Subcutaneous preadipocyte (primary cell): Measurements from ENCODE around the genes CD2BP2, TBC1D10B, ZNF764 and PRR14.

GRCh38 chr16:29821749-29822159, 1.5 kb downstream of the MVP start:
- CAGE, long polyA plus RNA = no peak

DNA sequence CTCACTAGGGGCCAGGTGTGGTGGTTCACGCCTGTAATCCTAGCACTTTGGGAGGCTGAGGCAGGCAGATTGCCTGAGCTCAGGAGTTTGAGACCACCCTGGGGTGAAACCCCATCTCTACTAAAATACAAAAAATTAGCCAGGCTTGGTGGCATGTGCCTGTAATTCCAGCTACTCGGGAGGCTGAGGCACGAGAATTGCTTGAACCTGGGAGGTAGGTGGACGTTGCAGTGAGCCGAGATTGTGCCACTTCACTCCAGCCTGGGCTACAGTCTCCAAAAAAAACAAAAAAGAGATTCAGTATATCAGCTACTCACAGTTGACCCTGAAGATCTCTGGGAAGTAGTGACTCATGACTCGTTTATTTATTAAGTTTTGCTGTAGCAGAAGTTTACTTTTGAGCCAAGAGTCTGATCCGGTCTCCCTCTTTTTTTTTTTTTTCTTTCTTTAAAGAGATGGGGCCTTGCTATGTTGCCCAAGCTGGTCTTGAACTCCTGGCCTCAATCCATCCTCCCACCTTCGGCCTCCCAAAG, 4.3 kb downstream of the MVP start:
- CAGE, long polyA plus RNA = no peak

DNA sequence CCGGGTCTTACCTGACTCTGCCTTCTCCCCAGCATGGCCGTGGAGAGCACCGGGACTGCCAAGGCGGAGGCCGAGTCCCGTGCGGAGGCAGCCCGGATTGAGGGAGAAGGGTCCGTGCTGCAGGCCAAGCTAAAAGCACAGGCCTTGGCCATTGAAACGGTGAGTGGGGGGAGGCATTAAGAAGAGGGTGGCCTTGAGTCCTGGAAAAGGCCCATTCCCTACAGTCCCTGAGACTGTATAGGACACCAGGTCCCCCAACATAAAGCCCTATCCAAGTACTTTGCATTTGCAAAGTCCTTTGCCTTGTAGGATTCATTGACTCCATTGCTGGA, 16.9 kb downstream of the CDIPT start:
- CAGE, long polyA plus RNA = no peak

- CAGE, long polyA plus RNA = no peak
Observed at GRCh38 chr16:29994741-29995536, 478 bp downstream of the HIRIP3 start.

GRCh38 chr16:30004657-30005080, 6.2 kb downstream of the DOC2A start:
- CAGE, long polyA plus RNA = no peak

DNA sequence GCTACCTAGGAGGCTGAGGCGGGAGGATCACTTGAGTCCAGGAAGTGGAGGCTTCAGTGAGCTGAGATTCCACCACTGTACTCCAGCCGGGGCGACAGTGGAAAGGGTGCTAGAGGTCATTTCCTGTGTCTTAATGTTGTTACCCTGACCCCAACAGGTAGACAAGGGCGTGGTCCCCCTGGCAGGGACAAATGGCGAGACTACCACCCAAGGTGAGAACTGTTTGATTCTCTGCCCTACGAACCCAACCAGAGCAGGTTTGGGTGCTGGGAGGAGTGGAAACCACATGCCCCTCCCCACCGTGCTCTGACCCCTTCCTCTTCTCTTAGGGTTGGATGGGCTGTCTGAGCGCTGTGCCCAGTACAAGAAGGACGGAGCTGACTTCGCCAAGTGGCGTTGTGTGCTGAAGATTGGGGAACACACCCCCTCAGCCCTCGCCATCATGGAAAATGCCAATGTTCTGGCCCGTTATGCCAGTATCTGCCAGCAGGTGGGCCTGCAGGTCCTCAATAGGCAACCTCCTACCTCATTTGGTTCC, 3.0 kb downstream of the ALDOA start:
- CAGE, long polyA plus RNA = no peak

DNA sequence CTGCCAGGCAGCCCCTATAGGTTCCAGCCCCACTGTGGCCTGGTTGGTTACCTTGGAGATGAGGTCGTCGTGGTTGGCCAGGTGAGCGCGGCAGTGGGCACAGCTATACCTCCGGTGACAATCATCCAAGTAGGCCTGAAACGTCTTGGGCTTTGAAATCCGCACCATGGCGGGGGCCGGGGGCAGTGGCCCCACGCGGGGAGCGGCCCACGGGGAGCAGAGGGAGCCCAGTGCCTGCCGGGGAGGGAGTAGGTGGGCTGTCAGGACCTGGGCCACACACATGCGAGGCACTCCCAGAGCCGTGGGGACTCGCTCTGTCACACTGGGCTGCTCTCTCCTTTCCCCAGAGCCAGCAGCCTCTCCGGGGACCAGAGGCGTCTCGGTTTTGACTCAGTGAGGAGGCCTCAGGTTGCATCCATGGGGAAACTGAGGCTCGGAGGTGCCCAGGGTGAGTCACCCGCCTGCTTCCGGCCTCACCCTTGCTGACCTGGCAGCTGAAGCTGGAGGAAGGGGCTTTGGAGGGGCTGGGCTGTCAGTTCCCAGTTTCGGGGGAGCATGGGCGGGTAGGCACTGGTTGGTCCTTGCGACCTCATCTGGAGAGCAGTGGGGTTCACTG, 704 bp downstream of the YPEL3 start:
- CAGE, long polyA plus RNA = no peak

DNA sequence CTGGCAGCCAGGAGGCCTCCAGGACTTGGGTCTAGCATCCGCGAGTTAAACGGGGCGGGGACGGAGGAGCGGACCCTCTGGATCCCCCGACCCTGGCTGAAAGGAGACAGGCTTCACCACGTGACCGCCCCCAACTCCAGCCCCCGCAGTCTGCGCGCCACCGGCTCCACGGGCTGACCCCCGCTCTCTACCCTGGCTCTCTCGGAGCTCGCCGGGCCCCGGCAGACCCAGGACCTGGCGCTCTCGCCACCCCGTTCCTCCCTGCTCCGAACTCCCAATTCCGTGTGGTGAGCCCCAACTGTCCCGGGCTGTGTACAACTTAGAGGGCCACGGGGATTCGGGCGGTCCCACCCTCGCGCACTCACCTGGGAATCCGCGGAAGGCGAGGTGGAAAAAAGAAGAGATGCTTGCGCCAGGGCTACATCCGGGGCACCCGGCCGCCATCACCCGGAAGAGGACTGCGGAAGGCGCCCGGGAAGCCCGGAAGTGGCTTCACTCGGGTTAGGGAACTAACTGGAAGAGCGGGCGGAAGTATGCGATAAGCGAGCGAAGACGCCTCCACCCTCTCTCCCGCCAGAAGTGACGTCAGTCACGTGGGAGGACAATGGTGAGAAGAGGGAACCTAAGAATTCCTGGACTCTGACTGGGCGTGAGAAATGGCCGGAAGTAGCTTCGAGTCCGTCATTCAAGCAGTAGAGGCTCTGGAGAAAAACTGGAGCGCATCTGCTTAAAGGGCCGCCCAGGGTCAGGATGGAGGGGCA, at the start of gene CD2BP2:
Gene CD2BP2 (minus strand): TSS at position 462 of the 761 bp plus-strand sequence.
- CAGE, long polyA plus RNA = no peak

DNA sequence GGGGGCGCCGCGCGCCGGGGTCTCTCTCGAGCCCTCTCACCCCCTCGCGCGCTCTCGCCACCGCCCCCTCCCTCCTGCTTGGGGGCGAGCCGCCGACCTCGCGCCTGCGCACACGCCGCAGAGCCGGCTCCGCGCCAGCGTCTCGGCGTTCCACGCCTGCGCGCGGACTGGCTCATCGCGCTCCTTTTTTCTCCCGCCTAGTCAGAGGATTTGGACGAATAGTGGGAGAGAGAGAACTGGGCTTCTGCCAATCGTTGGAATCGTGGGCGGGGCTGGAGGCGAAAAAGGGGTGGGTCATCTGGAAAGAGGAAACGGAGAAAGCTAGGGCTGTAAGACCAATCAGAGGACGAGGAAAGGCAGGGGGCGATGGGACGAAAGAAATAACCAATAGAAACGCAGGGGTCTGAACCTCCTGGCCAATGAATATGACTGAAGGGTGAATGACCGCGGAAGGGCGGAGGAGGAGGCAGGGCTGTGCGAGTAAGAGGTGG, at the start of gene TBC1D10B:
Gene TBC1D10B (minus strand): TSS at position 144 of the 491 bp plus-strand sequence.
- CAGE, long polyA plus RNA = no peak

DNA sequence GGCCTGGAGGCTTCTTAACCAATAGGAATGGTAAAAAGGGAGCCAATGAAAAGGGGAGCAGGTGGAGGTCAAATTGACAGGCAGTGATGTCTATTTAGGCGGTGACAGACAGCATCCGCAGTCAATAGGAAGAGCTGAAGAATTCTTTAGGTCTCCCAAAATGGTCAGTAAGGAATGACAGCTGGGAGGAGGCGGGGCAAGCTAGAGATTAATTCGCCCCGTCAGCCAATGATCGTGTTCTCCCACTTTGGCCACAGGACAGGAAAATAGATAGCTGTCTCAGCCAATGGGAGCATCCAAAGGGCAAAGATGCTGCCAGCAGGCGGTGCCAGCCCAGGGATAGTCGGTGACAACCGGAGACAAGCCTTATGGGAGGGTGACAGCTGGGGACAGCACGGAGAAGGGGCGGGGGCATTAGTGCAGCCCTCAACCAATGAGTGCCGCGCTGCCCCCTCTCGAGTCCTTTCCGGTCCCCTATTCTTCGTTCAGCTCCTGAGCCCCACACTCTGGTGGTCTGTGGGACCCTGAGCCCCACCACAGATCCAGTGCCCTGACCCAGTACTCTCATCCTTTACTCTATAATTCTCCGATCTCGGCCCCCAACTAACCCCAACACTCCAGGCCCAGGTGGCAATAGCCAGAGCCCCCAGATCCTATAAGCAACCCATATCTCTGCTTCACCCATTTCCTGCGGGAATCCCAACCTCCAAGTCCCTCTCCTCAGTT, 711 bp upstream of the TBC1D10B start:
- CAGE, long polyA plus RNA = no peak

GRCh38 chr16:30429523-30429885, 326 bp downstream of the DCTPP1 start:
- CAGE, long polyA plus RNA = no peak

DNA sequence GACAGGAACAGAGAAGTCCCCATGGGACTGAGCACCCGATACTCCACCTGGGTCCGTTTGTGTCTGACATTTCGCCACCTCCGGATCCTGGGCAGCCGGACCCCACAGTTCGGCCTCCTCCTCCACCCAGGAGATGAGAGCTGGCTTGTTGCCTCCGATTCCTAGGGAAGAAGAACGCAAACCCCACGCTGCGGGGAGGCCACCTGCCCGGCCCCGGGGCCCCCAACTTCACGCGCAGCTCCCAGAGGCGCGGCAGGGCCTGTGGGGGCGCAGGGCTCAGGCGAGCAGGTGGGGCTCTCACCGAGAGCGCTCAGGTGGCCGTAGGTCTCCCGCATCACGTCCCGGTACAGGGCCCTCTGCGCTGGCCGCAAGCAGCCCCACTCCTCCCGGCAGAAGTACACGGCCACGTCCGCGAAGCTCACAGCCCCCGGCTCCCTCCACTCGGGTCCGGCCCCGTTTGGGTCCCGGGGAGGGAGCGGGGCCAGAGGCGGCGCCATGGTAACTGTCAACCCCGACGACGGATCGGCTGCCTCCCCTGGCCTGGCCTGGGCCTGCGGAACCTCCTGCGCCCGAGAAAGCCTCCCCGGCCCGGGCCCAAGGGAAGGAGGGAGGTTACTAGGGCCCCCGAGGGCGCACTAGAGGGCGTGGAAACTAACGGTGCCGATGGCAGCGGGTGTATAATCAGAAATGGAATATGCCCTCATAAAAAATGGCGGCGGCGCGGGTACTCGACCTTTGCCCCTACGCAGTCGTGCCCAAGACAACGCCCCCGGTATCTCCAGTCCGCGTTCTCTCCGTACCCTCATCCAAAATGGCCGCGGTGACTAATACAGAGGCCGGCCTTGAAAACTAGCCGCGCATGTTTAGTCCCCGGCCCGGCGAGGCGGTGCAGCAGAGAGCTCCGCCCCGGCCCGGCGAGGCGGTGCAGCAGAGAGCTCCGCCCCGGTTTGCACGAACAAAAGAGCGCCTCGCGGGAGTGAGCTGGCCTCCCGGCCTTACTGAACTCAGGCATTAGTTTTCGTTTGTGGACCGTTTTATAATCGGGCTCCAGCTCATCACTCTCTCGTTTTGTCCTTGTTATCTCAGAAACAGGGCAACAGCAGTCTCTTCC, at the start of gene ZNF764:
Gene ZNF764 (minus strand): TSS at position 689 of the 1,111 bp plus-strand sequence.
- CAGE, long polyA plus RNA = no peak

- CAGE, long polyA plus RNA = no peak
Observed at GRCh38 chr16:30628628-30629178, 18.5 kb upstream of the ZNF689 start.

- CAGE, long polyA plus RNA = no peak
Observed at GRCh38 chr16:30650634-30651215, at the start of gene PRR14. Gene PRR14, plus strand, starts transcription at chr16:30650960.

- CAGE, long polyA plus RNA = no peak
Observed at GRCh38 chr16:30659595-30660533, 1.6 kb downstream of the FBRS start.

DNA sequence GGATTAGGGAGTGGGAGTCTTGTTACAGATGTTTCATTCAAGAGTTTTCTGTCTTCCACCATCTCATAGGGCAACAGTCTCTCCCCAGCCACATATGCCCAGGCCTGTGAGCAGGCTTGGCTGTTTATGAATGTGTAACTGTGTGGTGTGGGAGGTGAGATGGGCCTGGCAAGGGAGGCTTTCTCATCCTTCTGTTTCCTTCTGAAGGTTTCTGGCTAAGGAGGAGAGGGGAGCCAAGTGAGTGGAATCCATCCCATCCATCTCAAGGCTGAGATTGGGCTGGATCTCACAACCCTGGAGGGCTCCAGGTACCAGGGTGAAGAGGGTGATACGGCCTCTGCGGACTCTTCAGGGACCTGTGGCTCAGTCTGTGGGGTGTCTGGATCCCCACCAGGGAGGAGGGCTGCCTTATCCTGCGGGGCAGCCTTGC, 7.1 kb downstream of the ZNF629 start:
- CAGE, long polyA plus RNA = no peak

GRCh38 chr16:30782510-30783000, 4.5 kb downstream of the ZNF629 start:
- CAGE, long polyA plus RNA = no peak

GRCh38 chr16:30805997-30806537, 19.1 kb upstream of the ZNF629 start:
- CAGE, long polyA plus RNA = no peak

DNA sequence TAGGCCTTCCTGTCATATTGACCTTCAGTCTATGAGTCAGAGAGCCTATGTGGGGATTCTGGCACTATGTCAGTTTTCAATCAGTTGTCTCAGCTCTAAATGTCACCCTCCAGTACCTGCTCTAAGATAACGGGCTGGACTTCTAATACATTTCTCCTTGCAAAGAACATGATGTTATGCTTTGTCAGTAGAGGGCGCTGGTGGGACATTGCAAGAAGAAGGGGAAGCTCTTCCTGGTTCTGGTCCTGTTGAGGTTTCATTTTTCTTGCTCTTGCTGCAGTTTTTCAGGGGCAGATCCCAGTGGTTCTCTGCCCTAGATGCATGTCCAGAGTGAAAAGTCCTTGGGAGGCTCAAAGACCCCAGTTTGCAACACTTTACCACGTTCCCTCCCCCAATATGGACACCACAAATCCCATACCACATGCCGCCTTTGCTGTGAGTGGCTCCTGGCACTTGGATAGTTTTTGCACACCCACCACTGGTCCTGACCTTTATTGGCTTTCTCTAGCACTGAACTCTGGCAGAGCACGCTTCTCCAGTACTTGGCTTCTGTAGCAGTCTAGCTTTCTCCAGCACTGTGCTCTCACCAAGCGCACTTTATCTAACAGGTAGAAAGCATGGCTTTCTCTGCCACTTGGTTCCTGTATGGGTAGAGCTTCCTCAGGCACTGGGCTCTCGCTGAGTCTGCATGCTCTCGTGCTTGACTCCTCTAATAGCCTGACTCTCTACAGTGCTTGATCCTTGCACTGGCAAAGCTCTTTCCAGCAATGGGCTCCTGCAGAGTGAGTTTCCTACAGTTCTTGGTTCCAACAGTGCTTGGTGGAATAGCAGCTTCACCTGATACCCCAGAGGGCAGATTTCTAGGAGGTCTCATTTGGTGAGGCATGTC, 48.9 kb downstream of the BCL7C start:
- CAGE, long polyA plus RNA = no peak

DNA sequence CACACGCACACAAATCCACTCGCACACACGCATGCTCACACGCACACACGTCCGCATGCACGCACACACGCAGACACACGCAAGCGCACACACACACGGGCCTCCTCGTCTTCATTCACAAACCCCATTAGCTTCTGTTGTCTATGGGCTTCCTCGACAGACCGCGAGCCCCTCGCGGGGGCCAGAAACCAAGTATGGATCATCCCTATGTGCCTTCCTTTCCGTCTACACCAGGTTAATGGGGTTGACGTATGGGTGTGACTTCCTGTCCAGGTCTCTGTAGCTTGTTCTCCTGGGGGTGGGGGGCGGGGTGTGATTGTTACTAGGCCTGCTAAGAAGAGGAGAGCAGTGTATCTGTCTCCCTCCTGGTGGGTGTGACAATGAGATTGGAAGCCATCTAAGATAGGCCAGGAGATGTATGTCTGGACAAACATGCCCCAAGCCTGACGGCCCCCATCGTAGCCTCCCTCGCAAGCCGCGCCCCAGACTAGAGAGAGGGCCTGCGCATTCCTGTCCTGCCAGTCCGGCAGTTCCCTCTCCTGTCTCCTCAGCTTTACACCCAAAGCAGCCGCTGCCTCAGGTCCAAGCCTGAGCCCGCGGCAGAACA, 550 bp upstream of the CTF1 start:
- CAGE, long polyA plus RNA = no peak